HepG2 (cell line): ENCODE measurements around the genes MIA2 and TOGARAM1.

GRCh38 chr14:35290163-35290769 lies 1.9 kb upstream of the PSMA6 start:
- RRBS, 2 experiments: no CpG with 5 or more reads among the region's 2 CpGs
CAGE:
- cytosol, long polyA minus RNA: no peak
- cytosol, long polyA plus RNA: no peak
- long polyA plus RNA: no peak
- nucleus, long polyA minus RNA: no peak
- nucleus, long polyA plus RNA: no peak

- RRBS, 2 experiments: no CpG with 5 or more reads among the region's 4 CpGs
CAGE:
- cytosol, long polyA minus RNA: no peak
- cytosol, long polyA plus RNA: no peak
- long polyA plus RNA: no peak
- nucleus, long polyA minus RNA: no peak
- nucleus, long polyA plus RNA: no peak
Measured at GRCh38 chr14:35365248-35365499, 39.4 kb downstream of the NFKBIA start.

DNA sequence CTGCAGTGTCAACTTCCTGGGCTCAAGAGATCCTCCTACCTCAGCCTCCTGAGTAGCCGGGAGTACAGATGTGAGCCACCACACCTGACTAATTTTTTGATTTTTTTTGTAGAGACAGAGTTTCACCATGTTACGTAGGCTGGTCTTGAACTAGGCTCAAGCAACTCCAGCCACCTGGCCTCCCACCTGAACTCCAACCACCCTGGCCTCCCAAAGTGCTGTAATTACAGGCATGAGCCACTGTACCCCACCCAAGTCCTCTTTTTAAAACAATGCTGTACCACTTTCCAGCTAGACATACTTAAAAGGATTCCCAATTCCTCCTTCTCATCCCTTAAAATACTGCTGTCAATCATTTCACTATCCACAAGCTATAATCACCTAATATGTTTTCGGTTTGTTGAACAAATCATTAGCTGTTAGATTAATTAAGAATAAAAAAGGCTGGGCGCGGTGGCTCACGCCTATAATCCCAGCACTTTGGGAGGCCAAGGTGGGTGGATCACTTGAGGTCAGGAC lies 97.5 kb downstream of the RALGAPA1 start:
- RRBS, 2 experiments: no CpG with 5 or more reads among the region's 6 CpGs
CAGE:
- cytosol, long polyA minus RNA: no peak
- cytosol, long polyA plus RNA: no peak
- long polyA plus RNA: no peak
- nucleus, long polyA minus RNA: no peak
- nucleus, long polyA plus RNA: no peak

- RRBS, 2 experiments: no CpG with 5 or more reads among the region's 5 CpGs
CAGE:
- cytosol, long polyA minus RNA: no peak
- cytosol, long polyA plus RNA: no peak
- long polyA plus RNA: no peak
- nucleus, long polyA minus RNA: no peak
- nucleus, long polyA plus RNA: no peak
Measured at GRCh38 chr14:36067511-36068218, 241.5 kb downstream of the BRMS1L start.

- RRBS, 2 experiments: 31 to 37% methylated on average over 14 to 16 of the region's 50 CpGs
CAGE:
- cytosol, long polyA minus RNA: no peak
- cytosol, long polyA plus RNA: no peak
- long polyA plus RNA: no peak
- nucleus, long polyA minus RNA: no peak
- nucleus, long polyA plus RNA: no peak
Measured at GRCh38 chr14:36513440-36514428, 6.3 kb downstream of the NKX2-1 start.

DNA sequence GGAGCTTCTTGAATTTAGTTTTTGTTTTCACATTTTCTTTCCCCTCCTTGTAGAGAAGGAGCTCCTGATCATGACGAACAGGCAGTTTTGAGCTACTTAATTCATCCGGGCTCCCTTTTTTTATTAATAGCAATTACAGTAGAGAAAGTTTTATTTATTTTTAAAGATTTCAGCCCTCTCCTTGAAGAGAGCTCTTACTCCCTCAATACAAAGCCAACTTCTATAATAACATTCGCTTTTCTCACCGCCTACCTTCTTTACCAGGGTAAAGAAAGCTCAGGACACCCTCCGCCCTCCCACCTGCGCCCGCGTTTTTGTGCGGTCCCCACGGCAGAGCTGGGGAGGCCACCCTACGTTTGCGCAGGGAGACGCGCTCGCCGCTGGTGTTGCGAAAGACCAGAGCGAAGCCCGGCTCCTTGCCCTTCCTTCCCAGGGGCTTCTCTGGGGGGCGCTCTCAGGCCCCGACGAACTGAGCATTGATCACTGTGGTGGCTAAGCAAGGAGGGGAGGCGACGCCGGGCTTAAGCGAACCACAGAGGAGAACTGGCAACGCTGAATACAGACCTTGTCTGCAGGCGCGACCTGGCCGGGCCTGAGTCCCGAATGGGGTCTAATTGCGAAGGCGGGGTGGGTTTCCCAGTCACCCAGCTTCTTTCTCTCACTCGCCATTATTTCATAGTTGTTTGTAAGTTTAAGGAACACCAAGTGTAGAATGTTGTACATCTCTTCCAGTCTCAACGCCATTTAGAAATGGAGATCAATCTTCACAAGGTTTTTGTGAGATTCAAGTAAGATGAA lies 1.5 kb upstream of the NKX2-1 start:
- RRBS, 2 experiments: 39 to 43% methylated on average over 7 to 8 of the region's 35 CpGs
CAGE:
- cytosol, long polyA minus RNA: no peak
- cytosol, long polyA plus RNA: no peak
- long polyA plus RNA: no peak
- nucleus, long polyA minus RNA: no peak
- nucleus, long polyA plus RNA: no peak

DNA sequence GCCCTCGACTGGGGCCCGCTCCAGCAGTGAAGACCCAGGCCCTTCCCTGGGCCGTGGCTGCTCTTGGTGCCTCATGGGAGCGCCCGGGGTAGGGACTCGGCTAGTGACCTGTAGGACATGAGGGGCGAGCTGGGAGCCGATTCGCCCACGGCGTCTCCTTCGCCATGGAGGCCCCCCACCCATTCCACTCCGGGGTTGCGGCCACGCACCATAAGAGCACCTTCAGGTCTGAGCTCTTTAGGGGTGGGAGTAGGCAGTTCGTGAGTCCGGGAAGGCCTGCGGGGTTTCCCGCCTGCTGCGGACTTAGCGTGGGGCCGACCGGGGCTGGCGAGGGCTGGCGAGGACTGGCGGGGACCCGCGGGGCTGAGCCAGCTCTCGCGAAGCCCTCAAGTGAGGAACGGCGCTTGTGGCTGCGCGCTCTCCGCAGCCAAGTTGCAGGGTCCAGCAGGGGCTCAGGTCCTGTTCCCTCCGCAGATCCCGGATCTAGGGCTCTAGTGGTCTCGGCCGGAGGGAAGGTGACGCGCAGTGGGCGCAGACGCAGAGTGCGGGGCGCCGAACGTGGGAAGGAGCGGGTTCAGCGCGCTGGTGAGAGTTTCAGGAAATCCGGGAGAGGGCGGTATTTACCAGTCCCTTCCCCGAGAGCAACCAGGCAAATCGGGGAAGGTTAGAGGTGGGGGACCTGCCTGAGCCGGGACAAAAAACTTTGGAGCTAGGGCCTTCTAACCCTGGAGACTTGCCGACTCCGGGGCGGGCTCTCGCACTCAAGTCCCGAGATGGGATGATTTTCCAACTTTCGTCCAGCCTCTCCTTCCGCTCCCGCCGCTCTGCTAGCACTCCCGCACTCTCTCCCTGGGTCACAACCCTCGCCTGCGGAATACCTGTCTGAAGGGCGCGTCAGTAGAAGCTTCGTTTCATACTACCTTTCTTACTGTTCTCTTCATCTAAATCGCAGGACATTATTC lies 13.9 kb upstream of the PAX9 start:
- RRBS, 2 experiments: 12 to 13% methylated on average over 28 of the region's 71 CpGs
CAGE:
- cytosol, long polyA minus RNA: no peak
- cytosol, long polyA plus RNA: no peak
- long polyA plus RNA: no peak
- nucleus, long polyA minus RNA: no peak
- nucleus, long polyA plus RNA: no peak

GRCh38 chr14:36655752-36656608 lies 5.7 kb upstream of the PAX9 start:
- RRBS, 2 experiments: 34 to 39% methylated on average over 6 of the region's 55 CpGs
CAGE:
- cytosol, long polyA minus RNA: no peak
- cytosol, long polyA plus RNA: no peak
- long polyA plus RNA: no peak
- nucleus, long polyA minus RNA: no peak
- nucleus, long polyA plus RNA: no peak

DNA sequence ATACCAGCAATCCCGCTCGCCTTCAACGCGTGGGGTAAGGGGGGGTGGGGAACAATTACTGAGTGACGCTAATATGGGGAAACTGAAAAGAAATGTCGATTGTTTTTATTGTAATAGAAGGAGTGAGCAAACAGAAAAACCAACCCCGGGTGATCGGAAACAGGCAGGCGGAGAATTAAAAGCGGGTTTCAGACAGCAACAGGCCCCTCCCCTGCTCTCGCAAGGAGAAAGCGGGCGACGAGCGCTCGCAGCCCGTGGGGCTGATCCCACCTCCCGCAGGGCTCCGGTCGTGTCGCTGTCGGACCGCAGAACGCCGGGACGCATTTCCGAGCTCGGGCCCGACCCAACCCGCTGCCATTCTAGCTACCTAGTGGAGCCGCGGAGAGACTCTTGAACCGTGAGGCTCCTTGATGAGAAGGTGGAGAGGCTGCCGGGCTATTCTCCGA lies 4.3 kb upstream of the PAX9 start:
- RRBS, 2 experiments: 11 to 33% methylated on average over 5 to 6 of the region's 35 CpGs
CAGE:
- cytosol, long polyA minus RNA: no peak
- cytosol, long polyA plus RNA: no peak
- long polyA plus RNA: no peak
- nucleus, long polyA minus RNA: no peak
- nucleus, long polyA plus RNA: no peak

GRCh38 chr14:36659598-36660446 lies 1.8 kb upstream of the PAX9 start:
- RRBS, 2 experiments: no CpG with 5 or more reads among the region's 22 CpGs
CAGE:
- cytosol, long polyA minus RNA: no peak
- cytosol, long polyA plus RNA: no peak
- long polyA plus RNA: no peak
- nucleus, long polyA minus RNA: no peak
- nucleus, long polyA plus RNA: no peak

- RRBS, 2 experiments: no CpG with 5 or more reads among the region's 2 CpGs
CAGE:
- cytosol, long polyA minus RNA: no peak
- cytosol, long polyA plus RNA: no peak
- long polyA plus RNA: no peak
- nucleus, long polyA minus RNA: no peak
- nucleus, long polyA plus RNA: no peak
Measured at GRCh38 chr14:37596827-37597194, 1.4 kb downstream of the TTC6 start.

DNA sequence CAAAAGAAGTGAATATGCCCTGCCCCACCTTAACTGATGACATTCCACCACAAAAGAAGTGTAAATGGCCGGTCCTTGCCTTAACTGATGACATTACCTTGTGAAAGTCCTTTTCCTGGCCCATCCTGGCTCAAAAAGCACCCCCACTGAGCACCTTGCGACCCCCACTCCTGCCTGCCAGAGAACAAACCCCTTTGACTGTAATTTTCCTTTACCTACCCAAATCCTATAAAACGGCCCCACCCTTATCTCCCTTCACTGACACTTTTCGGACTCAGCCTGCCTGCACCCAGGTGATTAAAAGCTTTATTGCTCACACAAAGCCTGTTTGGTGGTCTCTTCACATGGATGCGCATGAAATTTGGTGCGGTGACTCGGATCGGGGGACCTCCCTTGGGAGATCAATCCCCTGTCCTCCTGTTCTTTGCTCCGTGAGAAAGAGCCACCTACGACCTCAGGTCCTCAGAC lies 16.9 kb upstream of the SSTR1 start:
- RRBS, 2 experiments: no CpG with 5 or more reads among the region's 10 CpGs
CAGE:
- cytosol, long polyA minus RNA: no peak
- cytosol, long polyA plus RNA: no peak
- long polyA plus RNA: no peak
- nucleus, long polyA minus RNA: no peak
- nucleus, long polyA plus RNA: no peak

GRCh38 chr14:38906060-38906464 lies 197.0 kb downstream of the SEC23A start:
- RRBS, 2 experiments: no CpG with 5 or more reads among the region's 2 CpGs
CAGE:
- cytosol, long polyA minus RNA: no peak
- cytosol, long polyA plus RNA: no peak
- long polyA plus RNA: no peak
- nucleus, long polyA minus RNA: no peak
- nucleus, long polyA plus RNA: no peak

GRCh38 chr14:39114700-39115178 lies 616 bp downstream of the GEMIN2 start:
- RRBS, 2 experiments: no CpG with 5 or more reads among the region's 9 CpGs
CAGE:
- cytosol, long polyA minus RNA: no peak
- cytosol, long polyA plus RNA: no peak
- long polyA plus RNA: no peak
- nucleus, long polyA minus RNA: no peak
- nucleus, long polyA plus RNA: no peak

DNA sequence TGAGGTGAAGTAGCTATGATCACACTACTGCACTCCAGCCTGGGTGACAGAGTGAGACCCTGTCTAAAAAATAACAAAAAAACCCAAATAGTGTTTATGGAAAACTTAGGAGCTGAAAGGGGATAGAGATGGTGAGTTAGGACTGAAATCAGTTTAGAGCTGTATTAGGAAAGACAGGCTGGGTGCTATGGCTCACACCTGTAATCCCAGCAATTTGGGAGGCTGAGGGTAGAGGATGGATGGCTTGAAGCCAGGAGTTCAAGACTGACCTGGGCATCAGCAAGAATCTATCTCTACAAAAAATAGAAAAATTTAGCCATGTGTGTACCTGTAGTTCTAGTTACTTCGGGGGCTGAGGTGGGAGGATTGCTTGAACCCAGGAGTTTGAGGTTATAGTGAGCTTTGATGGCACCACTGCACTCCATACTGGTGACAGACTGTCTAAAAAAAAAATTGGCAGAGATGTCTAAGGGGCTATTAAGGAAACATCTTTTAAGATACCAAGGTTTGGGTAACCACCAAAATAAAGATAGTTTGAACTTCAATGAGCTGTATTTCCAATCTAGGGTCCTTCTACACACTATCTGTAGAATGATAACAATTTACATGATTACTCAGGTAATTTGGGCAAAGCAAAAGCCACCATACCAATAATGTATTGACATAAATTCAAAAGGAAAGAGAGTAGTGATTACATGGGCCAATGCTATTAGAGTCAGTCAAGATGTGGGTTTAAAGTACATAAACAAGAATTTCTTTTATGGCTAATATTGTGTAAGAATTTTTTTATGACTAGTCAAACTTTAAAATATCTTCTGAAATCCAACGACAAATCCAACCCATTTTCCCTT lies 10.0 kb downstream of the PNN start:
- RRBS, 2 experiments: no CpG with 5 or more reads among the region's 2 CpGs
CAGE:
- cytosol, long polyA minus RNA: no peak
- cytosol, long polyA plus RNA: no peak
- long polyA plus RNA: no peak
- nucleus, long polyA minus RNA: no peak
- nucleus, long polyA plus RNA: no peak

- RRBS, 2 experiments: no CpG with 5 or more reads among the region's 7 CpGs
CAGE:
- cytosol, long polyA minus RNA: start-site peak on the plus strand at chr14:39233872-39233988, 376 reads; start-site peak on the plus strand at chr14:39234062-39234079, 26 reads
- cytosol, long polyA plus RNA: start-site peak on the plus strand at chr14:39233887-39233944, 567 and 175 reads in 2 replicates
- long polyA plus RNA: start-site peak on the plus strand at chr14:39233883-39233949, 472 and 402 reads in 2 replicates
- nucleus, long polyA minus RNA: start-site peak on the plus strand at chr14:39233910-39234033, 198 reads
- nucleus, long polyA plus RNA: start-site peak on the plus strand at chr14:39233915-39233988, 92 and 958 reads in 2 replicates
Measured at GRCh38 chr14:39233696-39234348, at the start of gene MIA2. TSS of gene MIA2 (plus strand) at chr14:39233915.

GRCh38 chr14:39408629-39409222 lies 23.5 kb downstream of the FBXO33 start:
- RRBS, 2 experiments: no CpG with 5 or more reads among the region's 3 CpGs
CAGE:
- cytosol, long polyA minus RNA: no peak
- cytosol, long polyA plus RNA: no peak
- long polyA plus RNA: no peak
- nucleus, long polyA minus RNA: no peak
- nucleus, long polyA plus RNA: no peak

GRCh38 chr14:39431139-39432048 lies 839 bp downstream of the FBXO33 start:
- RRBS, 2 experiments: 1 to 2% methylated on average over 30 of the region's 74 CpGs
CAGE:
- cytosol, long polyA minus RNA: no peak
- cytosol, long polyA plus RNA: no peak
- long polyA plus RNA: no peak
- nucleus, long polyA minus RNA: no peak
- nucleus, long polyA plus RNA: no peak

GRCh38 chr14:40740960-40741249 lies 865.8 kb upstream of the LRFN5 start:
- RRBS, 2 experiments: no CpG with 5 or more reads among the region's 3 CpGs
CAGE:
- cytosol, long polyA minus RNA: no peak
- cytosol, long polyA plus RNA: no peak
- long polyA plus RNA: no peak
- nucleus, long polyA minus RNA: no peak
- nucleus, long polyA plus RNA: no peak

GRCh38 chr14:44962071-44963225 lies at the start of gene TOGARAM1:
TSS of gene TOGARAM1 (plus strand) at chr14:44962190.
- RRBS, 2 experiments: 1 to 2% methylated on average over 9 of the region's 58 CpGs
CAGE:
- cytosol, long polyA minus RNA: start-site peak on the plus strand at chr14:44962190-44962223, 51 reads
- cytosol, long polyA plus RNA: no peak
- long polyA plus RNA: no peak
- nucleus, long polyA minus RNA: no peak
- nucleus, long polyA plus RNA: start-site peak on the plus strand at chr14:44962212-44962259, 128 and 400 reads in 2 replicates